ENCODE measurements around a stretch of chr2.

DNA sequence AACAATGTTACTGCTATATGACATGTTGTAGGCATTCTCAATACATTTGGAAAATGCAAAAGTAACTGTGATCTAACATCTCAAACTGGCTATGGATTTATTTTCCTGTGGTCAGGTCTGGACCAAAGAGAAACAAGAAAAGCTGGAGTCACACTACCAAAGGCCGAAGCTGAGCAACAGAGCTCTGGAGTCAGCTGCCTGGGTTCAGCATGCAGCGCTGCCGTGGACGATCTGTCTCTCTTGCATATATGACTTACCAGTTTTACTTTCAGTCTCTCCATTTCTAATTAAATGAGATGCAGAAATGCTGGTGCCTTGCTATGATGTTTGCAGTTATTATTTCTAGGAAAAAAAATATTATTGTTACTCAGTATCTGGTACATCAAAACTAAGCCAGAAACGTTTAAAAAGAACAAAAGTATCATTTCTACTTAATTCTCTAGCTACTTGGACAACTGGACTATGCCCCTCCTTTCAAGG lies 813.2 kb downstream of the RNF144A start:
- RAMPAGE, long total RNA: no peak
- RRBS: no CpG with 5 or more reads among the region's 5 CpGs

GRCh38 chr2:8135223-8135731 lies 546.6 kb upstream of the ID2 start:
- RAMPAGE, long total RNA: no peak
- RRBS: 48% methylated on average over 4 of the region's 9 CpGs

DNA sequence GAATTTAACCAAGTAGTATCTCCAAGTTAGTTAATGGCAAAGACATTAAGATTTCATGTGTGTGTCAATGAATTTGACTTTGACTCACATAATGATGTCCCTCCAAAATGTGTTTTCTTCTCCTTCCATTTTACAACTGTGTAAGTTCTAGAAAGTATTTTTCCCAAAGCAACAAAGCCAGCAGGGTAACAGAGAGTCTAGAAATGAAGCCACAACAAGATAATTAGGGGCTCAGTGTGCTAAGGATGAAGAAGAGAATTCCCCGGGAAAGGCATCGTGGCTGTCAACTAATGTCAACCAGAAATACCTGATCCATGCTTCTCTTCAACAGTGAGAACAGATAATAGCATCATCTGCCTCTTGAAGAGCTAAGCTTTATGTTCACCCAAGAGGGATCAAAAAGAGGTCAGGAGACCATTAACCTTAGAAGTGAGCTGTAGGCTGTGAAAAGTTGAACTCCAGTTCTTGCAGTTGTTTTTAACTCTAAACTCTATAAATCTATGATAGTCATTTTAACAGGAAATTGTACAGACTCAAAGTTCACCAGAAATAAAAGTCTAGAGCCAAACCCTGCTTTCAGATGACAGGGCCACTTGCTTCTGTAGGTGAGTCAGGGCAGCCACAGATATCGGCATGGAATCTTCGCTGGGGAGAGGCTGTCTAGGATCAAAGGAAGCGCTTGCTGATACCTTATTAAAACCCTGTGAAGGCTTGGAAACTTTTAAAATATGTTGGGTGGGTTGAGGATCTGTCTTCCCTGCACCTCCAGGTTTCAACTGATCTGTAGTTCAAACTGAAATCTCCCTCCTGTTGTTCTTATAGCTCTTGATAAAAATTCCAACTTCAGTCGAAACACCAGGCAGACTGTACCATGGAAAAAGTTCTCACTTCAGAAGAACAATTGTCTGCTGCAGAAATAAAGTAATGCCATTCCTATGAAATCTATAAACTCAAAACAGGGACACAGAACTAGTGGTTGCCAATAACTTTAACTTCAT lies 540.6 kb upstream of the ID2 start:
- RAMPAGE, long total RNA: no peak
- RRBS: no CpG with 5 or more reads among the region's 6 CpGs

DNA sequence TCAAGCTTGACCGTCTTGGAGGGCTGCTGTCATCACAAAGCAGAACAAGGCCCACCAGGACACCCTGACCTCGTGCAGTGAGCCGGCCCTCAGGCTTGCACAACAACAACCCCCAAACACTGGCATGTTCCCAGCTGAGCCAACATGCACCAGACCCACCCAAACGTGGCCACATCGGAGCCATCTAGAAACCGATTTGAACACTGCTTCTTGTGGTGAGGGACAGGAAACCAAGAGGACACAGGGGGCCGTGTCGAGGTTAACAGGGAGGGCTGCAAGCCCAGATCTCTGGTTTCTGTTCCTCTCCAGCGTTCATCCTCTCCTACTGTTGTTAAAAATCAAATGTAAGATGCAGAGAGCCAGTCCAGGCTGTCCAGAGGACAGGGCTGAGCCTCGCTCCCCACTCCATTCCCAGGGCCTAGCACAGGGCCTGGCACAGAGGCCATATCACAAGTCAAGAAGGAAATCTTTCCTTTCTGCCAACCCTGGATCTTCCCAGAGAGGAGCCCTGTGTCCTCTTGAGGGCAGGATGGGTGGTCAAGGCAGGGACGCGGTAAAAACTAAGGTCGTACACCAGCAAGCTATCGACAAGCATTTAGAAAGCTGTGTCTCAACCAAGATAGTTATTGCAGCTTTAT lies 378.3 kb upstream of the ID2 start:
- RAMPAGE, long total RNA: no peak
- RRBS: no CpG with 5 or more reads among the region's 14 CpGs

- RAMPAGE, long total RNA: no peak
- RRBS: no CpG with 5 or more reads among the region's 11 CpGs
Observed at GRCh38 chr2:8412029-8412635, 269.7 kb upstream of the ID2 start.

- RAMPAGE, long total RNA: no peak
- RRBS: no CpG with 5 or more reads among the region's 6 CpGs
Observed at GRCh38 chr2:8453026-8453457, 228.8 kb upstream of the ID2 start.

DNA sequence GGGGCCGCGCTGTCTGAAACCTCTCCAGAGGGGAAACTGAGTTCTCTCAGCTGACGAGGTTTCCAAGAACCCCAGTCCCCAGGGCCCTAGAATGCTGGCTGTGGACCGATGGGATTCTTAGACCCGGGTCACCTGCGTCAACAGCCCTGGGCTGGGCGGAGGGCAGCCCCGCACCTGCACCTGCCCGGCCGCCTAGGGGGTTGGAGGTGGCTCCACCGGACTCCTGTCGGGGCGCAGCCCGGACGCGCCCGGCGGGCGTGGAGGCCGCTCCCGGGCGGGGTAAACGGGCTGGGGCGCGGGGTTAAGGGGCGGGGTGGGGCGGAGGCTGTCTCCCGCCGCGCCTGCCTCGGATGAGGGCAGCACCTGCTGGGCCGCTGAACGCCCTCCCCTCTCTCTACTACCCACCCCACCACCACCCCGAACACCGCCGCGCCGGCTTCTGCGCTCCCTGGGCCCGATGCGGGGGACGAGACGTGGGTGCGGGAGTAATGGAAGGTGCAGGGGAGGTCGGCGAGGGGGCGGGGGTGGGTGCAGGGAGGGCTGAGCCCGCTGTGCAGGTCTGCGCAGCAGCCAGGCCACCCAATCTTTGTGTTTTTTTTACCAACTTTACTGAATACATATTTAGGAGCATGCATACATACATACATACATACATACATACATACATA lies 224.8 kb upstream of the ID2 start:
- RAMPAGE, long total RNA: no peak
- RRBS: 48% methylated on average over 5 of the region's 49 CpGs

GRCh38 chr2:8477279-8478450 lies 204.2 kb upstream of the ID2 start:
- RAMPAGE, long total RNA: no peak
- RRBS: 94% methylated on average over 3 of the region's 18 CpGs

DNA sequence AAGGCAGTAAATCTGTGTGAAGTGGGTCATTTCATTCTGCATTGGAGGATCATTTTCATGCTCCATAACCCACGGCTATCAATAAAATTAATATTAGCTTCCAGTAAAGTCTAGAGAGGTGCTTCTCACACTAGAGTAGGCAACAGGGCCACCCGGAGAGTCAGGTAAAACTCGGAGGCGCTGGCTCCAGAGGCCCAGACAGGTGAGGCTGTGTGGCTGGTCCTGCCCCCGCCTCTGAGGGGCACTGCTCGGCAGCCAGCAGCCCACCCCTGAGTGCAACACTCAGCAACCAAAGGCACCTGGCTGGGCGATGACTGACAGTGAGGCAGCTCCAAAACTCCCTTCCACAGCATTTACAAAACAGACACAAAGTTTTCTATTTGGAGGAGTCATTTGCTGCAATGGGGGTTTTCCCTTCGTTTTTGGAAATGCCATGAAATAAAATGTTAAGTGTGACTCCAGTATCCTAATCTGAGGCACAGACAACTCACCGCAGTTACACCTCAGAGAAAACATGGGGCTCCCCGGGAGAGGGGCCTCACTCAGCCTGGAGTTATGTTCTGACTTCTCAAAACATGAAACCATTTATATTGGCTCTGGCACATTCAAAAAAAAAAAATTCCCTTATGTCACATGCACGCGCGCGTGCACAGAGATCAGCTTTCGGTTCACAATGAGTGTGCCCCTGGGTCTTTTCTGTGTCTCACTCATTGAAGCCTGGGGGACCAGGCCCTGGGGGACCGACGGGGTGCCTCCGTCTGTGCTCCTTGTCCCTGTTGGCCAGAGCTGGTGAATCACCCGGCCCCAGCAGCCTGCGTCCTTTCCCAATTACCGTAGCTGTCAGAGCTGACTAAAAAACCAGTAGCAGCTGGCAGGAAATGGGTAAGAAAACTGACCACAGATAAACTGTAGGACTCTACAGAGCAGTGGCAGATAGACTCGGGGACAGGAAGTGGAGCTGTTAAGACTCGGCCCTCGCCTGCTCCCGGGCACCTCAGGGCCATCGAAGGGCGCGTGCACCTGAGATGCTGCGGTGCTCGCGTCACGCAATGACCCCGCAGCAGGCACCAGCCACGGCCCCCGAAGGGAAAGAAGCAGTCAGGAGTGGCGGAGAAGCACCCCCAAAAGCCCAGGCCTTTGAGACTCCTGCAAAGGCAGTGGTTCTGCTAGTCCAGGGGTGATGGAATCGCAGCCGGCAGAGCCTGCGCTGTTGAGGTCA lies 138.5 kb upstream of the ID2 start:
- RAMPAGE, long total RNA: no peak
- RRBS: 99% methylated on average over 2 of the region's 39 CpGs

- RAMPAGE, long total RNA: no peak
- RRBS: 86% methylated on average over 1 of the region's 16 CpGs
Observed at GRCh38 chr2:8628099-8628789, 53.6 kb upstream of the ID2 start.

DNA sequence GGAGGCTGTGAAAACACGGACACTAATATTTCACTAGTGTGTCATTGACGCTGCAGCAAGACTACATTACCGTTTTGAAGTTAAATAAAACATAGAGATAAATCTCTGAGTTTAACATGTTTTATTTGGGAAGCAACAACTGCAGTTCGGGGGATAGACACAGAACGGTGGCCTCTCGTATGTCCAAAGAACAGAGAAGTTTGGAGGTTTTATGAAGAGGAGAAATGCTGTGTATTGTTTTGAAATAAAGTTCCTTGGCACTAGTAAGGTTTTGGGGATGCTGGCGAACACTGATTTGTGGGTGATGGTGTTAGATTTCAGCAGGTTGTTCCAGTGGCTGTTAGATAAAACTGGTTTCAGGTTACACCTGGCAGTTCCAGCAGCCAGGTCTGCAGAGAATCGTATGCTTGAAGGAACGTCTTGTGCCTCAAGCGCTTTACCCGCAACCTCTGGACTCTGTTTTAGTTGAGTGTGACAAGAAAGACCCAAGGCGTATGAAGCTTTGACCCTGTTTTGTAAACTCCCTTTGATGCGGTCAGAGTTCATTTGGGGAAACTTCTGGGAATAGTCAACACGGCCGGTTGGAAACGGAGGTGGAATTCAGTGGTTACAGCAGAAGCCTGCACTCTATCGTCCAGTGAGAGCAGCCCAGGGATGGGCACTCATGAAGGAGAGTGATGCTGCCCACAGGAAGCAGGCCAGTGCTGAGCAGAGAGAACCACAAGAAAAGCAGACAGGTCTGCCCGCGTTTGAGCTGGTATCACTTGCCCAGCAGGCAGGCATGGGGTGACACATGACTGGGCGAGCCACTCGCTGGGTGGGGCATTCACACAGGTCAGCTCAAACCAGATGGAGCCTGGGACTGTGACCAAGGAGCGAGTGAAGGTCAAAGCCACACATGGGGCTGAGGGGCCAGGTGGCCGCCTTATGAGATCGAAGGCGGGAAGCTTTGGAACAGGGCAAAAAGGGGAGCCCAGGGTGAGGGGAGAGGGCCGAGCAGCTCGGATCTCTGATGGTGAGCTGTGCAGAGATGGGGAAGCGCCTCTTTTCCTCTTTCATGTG lies 99.4 kb upstream of the MBOAT2 start:
- RAMPAGE, long total RNA: no peak
- RRBS: no CpG with 5 or more reads among the region's 28 CpGs

- RAMPAGE, long total RNA: no peak
- RRBS: no CpG with 5 or more reads among the region's 1 CpG
Observed at GRCh38 chr2:9178231-9178744, 28.3 kb upstream of the ASAP2 start.

GRCh38 chr2:9206933-9207433 lies 371 bp downstream of the ASAP2 start:
- RAMPAGE, long total RNA: no peak
- RRBS: 2% methylated on average over 33 of the region's 67 CpGs

- RAMPAGE, long total RNA: no peak
- RRBS: no CpG with 5 or more reads among the region's 7 CpGs
Observed at GRCh38 chr2:9300924-9301284, 94.3 kb downstream of the ASAP2 start.

DNA sequence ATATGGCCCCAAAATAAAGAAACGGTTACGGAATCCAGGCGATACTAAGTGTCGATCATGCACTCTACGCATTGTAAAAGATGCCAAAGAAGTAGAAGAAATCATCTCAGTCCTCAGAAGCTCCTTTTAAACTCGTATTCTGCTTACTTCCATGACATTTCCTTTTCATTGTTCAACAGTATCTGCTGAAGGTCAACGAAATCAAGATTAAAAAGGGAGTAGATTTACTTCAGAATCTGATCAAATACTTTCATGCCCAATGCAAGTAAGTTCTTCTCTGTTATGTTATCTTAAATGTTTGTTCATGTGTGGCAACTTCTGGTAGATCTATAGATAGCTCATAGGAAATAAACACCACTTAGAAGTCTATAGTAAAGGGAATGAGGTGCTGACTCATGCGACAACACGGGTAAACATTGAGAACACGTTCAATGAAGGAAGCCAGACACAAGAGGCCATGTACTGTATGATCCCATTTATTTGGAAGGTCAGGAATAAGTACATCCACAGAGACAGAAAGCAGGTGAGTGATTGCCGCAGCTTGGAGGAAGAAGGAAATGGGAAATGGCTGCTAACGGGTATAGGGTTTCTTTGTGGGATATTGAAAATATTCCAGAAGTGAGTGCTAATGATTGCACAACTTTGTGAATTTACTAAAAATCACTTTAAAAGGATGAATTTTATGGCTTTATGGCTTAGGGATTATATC lies 95.5 kb downstream of the ITGB1BP1 start:
- RAMPAGE, long total RNA: no peak
- RRBS: no CpG with 5 or more reads among the region's 12 CpGs

- RAMPAGE, long total RNA: no peak
- RRBS: 79% methylated on average over 3 of the region's 11 CpGs
Observed at GRCh38 chr2:9328457-9329245, 94.7 kb downstream of the ITGB1BP1 start.

- RAMPAGE, long total RNA: no peak
- RRBS: no CpG with 5 or more reads among the region's 13 CpGs
Observed at GRCh38 chr2:9344305-9344964, 78.9 kb downstream of the ITGB1BP1 start.

GRCh38 chr2:9351491-9352205 lies 71.7 kb downstream of the ITGB1BP1 start:
- RAMPAGE, long total RNA: no peak
- RRBS: no CpG with 5 or more reads among the region's 7 CpGs

DNA sequence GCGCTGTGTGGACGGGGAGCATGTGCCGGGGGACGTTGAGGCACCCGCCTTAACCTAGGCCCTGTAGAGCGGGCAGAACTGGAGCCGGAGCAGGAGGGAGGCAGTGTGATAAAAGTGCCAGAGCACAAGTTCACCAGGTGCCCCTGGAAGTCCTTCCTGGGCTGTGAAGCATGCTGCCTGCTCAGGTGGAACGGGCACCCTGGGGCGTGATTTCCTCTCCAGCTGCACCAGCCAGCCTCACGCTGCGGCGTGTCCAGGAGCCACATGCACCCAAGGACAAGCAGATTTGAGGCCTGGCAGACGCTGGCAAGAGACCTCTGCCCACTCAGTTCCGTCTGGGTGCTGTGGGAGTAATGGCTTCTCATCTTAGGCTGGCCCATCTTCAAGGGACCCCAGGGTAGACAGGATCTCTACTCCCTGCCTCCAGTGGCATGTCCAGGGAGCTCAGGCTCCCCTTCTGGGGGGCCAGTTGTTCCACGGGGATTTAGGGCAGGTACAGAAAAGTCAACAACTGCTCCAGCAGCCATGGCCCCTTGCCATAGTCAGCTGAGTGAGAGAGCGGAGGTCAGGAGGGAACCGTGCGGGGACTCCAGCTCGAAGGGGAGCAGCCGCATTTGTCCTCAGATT lies 50.1 kb downstream of the ITGB1BP1 start:
- RAMPAGE, long total RNA: no peak
- RRBS: 96% methylated on average over 5 of the region's 20 CpGs

DNA sequence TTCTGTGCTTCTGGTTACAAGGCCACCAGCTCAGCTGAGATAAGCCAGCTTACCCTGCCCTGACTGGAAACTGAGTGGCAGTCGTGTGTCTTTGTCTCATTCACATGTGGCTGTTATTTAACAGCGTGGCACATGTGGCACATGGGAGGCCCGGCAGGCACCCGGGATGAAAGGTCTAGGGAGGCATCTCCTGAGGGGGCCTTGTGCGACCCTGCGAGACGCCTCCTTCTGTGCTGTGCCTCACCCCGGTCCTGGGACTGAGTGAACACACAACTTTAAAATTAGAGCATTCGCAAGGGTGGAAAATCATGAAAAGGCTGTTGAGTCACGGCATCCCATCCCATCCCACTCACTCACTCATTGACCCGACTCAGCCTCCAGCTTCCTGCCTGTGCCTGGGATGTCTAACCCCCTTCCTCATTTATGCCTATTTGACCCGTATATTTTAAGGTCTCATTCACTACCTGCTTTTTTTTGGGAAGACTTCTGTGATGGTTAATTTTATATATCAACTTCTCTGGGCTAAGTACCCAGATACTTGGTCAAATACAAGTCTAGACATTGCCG lies 7.5 kb downstream of the ITGB1BP1 start:
- RAMPAGE, long total RNA: no peak
- RRBS: 77% methylated on average over 4 of the region's 13 CpGs

Data from epithelial cell of alveolus of lung (primary cell).